AG09319 (cell line): Measurements from ENCODE around the gene CACNA1S.

GRCh38 chr1:198700464-198701307 is 61.8 kb downstream of the PTPRC start:
- RRBS = no CpG with 5 or more reads among the region's 5 CpGs

- RRBS = no CpG with 5 or more reads among the region's 2 CpGs
Measured at GRCh38 chr1:198929206-198929465, 290.3 kb downstream of the PTPRC start.

DNA sequence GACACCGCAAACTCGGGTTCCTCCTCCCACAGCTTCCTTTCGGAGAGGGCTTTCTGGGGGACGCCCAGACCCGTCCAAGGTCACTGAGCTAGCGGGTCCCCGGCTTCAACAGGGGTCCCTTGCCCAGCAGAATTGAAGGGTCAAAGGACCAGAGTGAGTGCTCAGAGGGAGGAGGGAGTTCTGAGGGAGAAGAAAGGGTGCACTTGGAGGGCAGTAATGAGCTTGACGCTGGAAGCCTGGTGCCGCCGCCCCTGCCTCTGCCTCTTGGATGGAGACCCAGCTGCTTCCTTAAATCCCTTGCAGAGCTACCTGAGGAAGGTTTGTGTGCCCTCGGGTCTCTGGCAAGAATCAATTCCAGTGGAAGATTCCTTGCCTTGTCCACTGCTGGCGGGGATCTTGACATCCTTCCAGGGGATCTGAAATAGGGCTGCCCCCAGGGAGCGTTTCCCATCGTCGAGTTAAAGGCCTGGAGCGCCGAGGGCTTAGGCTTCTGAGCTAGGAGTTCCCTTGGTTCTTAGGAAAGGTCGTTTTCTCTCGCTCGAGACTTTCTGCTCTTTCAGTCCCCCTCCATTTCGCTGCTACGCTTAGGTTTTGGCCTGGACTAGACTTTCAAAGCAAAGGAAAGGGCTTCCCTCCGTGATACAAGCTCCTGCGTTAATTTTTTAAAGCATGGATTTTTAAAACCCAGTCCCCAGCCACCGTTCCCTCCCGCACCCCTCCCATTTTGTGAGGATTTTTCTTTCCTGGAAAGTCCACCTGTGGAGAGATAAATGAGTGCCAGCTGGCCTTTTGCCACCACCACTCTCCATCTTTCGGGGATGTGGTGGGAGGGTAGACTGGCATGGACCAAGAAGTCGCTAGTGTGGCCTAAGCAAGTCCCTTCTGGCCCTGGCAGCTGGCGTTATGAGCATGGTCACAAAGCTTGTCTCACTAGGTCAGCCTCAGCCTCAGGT is 9.0 kb downstream of the NR5A2 start:
- RRBS = no CpG with 5 or more reads among the region's 29 CpGs

- RRBS = no CpG with 5 or more reads among the region's 7 CpGs
Measured at GRCh38 chr1:200127941-200128477, 100.5 kb downstream of the NR5A2 start.

GRCh38 chr1:200373831-200374541 is 35.9 kb downstream of the ZNF281 start:
- RRBS = no CpG with 5 or more reads among the region's 6 CpGs

DNA sequence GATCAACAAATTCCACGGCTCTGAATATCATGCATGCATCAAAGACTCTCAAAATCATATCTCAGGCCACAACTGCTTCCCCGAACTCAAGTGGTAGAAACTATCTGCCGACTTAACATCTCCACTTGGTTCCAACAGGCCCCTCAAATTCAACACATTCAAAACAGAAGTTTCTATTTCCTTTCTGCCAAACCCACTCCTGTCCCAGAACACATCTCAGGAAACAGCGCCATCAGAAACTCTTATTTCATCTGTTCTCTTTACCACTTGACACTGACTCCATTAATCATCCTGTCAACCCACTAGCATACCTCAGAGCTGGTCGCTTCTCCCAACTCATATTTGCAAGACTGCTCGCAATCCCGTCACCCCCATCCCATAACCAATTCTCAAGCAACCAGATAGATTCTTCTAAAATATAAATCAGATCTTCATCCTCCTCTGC is 16.6 kb downstream of the DDX59 start:
- RRBS = no CpG with 5 or more reads among the region's 7 CpGs

DNA sequence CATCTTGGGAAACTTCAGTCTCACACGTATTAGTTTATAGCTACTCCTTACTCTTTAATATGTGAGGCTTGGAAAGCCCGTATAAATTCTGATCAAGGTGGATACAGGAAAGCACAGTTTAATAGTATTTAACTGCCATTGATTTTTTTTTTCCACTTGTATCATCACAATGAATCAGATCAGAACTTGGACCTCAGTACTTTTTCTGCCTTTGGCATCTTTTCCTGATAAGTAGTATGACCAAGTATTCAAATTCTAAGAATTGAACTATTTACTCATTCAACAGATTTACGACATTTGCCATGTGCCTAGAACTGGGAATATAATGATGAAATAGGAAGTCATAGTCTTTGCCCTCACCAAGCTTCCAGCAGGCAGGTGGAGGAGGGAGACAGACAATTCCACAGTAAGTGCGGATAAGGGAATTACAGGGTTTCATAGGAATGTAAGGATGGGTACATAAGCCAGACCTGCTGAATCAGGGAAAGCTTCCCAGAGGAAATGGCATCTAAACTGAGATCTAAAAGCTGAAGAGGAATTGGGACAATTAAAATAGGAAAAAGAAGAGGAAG is 5.1 kb upstream of the DDX59 start:
- RRBS = no CpG with 5 or more reads among the region's 4 CpGs

- RRBS = no CpG with 5 or more reads among the region's 2 CpGs
Measured at GRCh38 chr1:200749677-200750182, 11.0 kb downstream of the CAMSAP2 start.

DNA sequence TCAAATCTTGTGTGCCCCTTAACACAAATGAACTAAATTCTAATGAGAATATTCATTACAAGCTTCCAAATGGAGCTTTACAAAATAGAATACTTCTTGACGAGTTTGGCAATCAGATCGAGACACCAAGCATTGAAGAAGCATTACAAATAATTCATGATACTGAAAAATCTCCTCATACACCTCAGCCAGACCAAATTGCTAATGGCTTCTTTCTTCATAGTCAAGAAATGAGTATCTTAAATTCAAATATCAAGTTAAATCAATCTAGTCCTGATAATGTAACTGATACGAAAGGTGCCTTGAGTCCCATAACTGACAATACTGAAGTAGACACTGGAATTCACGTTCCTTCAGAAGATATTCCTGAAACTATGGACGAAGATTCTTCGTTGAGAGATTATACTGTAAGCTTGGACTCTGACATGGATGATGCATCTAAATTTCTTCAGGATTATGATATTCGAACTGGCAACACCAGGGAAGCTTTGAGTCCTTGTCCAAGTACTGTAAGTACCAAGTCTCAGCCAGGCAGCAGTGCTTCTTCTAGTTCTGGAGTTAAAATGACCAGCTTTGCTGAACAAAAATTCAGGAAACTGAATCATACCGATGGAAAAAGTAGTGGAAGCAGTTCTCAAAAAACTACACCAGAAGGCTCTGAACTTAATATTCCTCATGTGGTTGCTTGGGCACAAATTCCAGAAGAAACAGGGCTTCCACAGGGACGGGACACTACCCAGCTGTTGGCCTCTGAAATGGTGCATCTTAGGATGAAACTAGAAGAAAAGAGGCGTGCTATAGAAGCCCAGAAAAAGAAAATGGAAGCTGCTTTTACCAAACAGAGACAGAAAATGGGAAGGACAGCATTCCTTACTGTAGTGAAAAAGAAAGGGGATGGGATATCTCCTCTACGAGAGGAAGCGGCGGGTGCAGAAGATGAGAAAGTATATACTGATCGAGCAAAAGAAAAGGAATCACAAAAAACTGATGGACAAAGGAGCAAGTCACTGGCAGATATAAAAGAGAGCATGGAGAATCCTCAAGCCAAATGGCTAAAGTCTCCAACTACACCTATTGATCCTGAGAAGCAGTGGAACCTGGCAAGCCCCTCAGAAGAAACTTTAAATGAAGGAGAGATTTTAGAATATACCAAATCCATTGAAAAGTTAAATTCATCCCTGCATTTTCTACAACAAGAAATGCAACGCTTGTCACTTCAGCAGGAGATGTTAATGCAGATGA is 24.1 kb upstream of the GPR25 start:
- RRBS = no CpG with 5 or more reads among the region's 15 CpGs

DNA sequence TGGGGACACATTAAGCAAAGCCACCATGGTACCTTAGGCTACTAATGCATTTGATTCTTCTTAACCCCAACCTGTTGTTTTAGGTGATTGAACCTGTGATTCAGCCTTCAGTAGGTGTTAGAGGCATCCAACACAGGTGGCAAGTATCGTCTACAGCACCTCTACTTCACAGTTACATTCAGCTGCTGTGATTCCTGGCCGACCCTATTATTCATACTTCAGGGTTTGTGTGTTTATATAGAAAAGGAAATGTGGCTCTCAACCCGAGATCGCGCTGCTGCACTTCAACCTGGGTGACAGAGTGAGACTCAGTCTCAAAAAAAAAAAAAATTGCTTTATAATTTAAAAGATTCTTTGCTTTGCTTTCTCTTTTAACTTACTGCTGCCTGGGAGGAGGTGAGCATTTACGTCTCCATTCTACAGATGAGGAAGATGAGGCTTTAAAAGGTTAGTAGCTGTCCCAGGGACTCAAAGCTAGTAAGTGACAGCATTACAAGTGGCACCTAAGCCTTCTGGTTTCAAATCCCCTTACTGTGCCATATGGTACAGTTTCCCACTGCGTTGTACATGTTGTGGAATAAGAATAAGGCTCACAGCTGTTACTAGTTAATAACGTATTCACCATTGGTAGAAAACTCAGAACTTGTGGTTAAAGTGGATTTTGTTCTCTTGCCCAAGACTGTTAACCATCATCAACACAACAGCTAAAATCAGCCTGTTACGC is 9.9 kb upstream of the GPR25 start:
- RRBS = no CpG with 5 or more reads among the region's 9 CpGs

DNA sequence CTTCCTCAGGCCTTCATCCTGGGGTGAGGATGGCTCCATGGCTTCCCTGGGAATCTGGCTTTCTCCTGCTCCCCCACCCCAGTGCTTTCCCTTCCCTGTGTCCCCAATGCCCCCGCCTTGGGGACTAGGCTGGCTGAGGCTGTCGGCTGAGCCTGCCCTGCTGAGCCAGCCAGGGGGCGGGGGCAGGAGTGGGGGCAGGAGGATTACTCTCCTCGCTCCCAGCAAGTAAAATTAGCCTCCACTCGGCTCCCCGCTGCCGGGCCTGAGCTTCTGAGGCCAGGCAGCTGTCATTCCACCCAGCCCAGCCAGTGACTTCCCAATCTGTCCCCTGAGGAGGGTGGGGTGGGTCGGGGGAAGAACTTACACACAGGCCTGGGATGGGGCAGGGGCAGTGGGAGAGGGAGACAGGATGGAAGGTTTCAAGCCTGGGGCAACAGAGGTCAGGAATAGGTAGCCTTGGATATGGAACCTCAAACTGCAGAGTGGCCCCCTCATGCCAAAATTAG is at the start of gene CACNA1S:
Gene CACNA1S (minus strand): TSS at position 126 of the 506 bp plus-strand sequence.
- RRBS = no CpG with 5 or more reads among the region's 8 CpGs

DNA sequence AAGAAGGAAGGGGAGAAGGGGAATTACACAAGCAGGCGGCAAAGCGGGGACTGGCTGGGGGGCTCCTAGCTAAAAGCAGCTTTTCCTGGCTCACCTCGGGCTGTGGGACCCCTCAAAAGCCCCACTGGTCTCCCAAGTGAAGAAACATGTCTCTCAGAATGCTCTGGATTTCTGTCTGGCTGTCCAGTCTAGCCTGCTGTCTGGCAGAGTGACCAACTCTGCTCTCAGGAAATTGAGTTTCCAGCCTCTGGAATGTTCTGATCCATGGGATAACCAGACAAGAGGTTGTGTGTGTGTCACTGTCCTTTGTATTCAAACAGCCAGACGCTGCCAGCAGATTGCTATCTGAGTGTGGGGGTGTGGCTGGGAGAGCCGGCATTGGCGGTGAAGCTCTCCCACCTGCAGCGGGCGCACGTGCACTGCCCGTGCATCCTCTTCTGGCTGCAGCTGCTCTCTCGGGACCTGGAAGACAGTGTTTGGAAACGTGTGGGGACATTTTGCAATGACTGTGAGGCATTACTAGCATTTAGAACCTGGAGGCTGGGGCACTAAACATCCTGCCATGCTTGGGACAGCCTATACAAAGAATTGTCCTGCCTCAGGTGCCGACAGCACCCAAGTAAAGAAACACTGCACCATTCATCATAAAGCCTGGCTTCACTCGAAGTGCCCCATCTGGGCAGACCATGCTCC is 26.1 kb downstream of the PKP1 start:
- RRBS = no CpG with 5 or more reads among the region's 14 CpGs

DNA sequence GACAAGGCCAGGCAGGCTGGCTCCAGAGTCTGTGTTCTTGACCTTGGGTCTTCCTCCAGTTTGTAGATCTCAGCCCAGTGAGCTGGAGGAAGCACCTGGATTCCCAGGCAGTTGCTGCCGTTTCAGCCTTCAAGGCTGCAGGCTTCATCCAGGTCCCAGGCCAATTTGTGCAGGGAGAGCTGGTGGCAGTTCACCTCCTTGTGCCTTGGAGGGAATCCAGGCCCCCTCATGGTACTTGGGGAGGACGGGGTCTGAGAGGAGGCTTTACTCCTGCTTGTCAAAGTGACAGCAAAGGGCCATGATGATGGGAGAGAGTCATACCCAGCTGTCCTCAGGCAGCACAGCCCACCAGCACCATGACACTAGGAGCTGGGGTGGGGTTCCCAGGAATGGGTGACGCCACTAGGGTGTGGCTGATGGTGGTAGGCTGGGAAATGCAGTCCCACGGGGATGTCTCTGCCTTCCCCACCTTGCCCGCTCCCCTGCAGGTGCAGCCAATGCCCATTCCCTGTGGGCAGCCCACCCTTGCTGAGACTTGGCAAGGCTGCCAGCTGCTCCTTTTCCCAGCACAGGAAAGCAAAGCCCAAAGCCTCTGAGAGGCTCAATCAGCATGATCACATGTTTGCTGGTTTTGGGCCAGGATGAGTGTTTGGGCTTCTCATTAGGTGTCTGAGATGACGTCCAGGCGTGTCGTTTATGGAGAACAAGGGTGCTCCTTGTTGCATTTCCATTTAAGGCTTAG is 27.2 kb downstream of the PKP1 start:
- RRBS = no CpG with 5 or more reads among the region's 8 CpGs

DNA sequence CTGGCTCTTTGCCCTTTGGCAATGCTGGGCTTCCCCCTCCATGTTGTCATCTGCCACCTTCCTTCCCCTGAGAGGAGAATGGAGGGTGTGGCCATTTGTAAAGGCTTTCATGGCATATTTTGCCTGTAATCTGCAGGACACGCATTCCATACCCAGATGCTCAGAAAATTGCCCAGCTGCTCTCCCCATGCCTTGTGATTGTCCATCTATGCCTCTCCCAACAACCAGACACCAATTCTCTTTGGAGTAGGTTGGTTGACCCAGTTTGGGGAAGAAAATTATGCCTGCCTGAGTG is 27.8 kb downstream of the PKP1 start:
- RRBS = no CpG with 5 or more reads among the region's 1 CpG

DNA sequence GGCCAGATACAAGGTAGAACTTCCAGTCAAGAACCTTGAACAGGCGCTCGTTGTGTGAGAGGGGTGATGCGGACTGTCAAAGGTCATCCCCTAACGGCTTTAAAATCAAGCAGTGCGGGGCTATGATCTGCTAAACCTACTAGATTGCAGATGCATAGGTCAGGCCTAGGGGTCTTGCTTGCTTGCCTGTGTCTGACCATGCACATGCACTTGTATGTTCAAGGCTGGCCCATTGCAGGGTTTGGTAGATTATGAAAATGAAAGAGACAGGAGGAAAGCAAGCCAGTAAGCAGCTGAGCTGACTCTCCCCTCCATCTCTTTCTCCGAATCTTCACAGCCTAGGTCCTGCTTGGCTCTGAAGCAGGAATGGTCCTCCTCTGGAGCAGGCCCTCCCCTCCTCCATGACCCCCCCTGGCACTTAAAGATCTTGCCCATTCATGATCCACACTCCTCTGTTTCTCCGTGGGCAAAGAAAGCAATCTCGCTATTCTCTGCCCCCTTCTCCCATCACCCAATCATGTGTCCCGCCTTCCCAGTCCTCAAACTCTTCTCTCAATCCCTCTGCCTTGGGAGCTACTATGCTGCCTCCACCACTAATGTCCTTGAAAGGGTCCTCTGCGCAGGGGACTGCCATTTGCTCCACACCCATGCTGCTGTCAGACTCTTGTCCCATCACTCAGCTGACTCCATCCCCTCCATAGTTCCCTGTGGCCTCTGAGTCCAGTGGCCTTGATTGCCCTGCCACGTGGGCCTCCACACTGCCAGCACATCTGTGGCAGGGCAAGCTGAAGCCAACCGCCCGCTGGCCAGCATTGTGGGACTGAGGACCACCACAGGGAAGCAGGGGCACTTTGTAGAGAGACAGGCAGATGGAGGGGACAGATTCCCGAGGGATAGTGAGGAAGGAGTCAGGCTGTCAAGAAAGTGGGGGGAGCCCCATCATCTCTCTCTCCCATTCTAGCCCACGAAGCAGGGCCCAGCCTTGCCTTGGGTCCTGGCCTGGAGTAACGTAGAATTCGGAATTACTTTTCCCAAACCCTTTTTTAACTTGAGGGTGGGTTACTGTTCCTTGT is 1.2 kb upstream of the TNNT2 start:
- RRBS = no CpG with 5 or more reads among the region's 17 CpGs

DNA sequence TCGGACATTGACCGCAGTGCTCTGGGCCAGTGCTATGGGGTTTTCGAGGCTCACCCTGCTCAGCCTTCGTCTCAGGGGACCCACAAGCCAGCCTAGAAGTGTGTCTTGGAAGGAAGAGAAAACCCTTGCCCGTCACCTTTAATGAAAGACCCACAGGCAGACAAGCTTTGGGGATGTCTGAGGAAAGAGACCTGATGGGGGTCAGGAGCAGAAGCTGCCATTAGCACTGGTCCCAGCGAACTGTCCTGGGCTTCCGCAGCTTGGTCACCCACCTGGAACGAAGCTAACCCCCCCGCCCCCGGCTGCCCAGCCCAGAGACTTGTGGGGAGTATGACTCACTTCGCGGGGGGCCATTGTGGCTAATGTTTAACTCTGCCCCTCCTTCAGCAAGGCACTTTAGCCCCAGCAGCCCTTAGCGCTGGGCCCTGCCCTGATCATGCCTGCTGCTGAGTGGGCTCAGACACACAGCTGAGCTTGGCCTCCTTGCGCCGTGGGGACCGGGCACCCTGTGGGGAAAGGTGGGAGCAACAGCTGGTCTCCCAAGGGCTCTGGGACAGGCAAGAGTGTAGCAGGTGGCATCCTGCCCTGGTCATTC is 6.2 kb upstream of the LAD1 start:
- RRBS = no CpG with 5 or more reads among the region's 16 CpGs

- RRBS = no CpG with 5 or more reads among the region's 9 CpGs
Measured at GRCh38 chr1:201451085-201451536, 17.9 kb downstream of the PHLDA3 start.

DNA sequence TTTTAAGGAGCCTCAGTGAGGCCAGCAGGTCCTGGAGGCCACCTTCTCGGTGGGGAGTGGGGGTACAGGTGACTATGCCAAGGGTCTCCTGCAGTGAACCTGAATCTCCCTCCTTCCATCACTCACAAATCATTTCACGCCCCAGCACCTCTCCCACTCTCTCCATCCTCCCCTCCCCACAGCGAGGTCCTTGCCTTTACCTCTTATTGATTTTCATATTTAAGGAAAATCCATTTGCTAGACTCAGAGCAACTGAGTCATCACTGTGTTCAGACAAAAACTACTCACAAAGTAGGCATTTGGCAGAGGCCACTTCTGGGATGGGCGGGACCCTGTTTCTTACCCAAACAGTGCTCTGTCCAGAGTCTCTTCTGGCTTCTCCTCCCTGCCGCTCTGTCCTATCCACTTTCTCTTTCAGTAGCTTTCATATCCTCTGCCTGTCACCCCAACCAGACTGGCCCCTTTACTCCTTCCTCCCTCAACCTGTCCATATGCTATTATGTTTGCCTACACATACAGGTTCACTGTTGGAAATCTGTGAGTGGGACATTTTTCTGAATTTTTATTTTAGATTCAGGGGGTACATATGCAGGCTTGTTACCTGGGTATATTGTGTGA is 2.4 kb upstream of the NAV1 start:
- RRBS = no CpG with 5 or more reads among the region's 5 CpGs

DNA sequence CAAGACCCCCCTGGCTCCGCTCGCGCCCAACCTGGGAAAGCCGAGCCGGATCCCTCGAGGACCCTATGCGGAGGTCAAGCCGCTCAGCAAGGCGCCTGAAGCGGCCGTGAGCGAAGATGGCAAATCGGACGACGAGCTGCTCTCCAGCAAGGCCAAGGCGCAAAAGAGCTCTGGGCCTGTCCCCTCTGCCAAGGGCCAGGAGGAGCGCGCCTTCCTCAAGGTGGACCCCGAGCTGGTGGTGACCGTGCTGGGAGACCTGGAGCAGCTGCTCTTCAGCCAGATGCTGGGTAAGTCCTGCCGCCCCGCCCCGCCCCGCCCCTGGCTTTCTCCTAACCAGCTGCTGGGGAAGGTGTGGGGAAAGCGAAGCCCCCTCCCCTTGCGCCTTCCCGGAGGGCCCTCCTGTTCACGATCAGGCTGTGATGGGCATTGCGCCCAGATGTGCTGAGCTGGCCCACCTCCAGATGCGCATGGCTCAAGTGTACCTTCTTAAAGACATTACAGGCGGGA is 110.3 kb downstream of the NAV1 start:
- RRBS = under 1% methylated on average over 5 of the region's 31 CpGs